ENCODE measurements around the gene SPINK7.

DNA sequence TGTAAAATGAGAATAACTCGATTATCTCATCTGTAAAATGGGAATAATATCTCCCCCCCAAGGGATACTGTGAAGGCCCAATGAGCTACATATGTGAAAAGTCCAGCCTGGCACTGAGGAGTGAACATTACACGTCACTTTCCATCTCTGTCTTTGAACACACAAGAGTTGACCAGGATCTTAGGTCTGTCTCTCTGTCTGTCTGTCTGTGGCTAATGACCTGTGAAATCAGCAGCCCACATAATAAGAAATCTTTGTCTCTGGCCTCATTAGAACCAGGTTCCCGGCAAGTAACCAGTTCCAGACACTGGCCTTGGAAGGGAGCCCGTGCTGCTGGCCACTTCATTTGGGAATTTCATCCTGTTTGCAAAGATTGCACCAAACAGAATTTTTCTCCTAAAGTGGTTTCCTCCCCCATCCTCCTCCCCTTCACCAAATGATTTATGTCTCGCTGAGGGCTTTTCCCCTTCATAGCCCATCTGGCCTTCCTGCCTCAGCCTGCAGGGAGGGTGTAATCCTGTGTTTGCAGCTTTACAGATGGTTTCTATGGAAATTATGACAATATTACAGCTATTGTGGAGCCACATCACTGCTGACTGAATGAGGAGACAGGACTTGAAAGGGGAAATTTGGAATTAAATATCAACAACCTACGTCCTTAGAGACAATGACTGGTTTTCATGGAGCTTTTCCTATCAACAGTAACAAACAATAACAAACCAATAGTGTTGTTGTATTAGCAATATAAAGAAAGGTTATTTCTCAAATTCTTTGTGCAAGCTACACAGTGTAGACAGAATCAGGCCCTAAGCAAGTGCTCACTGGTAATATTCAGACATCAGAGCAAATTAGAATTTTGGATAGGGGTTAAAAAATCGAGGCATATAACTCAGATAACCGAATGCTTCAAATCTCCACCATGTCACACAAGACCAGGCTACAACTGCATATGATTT is 25.8 kb downstream of the DPYSL3 start:
- RRBS, result no CpG with 5 or more reads among the region's 8 CpGs

GRCh38 chr5:147780746-147781433 is 1.6 kb downstream of the JAKMIP2 start:
- RRBS, result no CpG with 5 or more reads among the region's 4 CpGs

DNA sequence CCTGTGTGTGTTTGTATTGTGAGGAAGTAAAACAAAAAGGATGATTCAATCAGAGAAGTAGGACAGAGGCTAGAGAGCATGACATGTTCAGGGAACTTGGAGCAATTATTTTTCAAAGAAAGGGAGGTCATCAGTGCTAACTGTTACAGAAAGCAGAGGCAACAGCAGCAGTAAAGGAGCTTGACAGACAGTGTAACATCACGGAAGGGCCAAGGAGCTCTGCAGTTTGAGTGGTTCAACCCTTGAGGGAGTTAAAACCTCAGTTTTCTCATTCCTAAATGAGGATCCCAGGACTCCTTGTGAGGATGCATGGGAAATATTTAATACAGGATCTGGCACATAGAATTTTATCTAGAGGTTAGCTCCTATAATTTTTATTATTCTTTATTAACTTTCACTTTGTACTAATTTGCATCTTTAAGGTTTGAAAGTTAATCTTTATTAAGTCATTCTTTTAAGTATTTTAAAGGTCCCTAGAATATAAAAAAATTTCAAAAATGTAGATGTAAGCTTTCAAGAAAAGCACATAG is 13.0 kb downstream of the SPINK1 start:
- RRBS, result no CpG with 5 or more reads among the region's 1 CpG

- RRBS, result no CpG with 5 or more reads among the region's 4 CpGs
These were observed 22.4 kb downstream of the SPINK5 start for GRCh38 chr5:148086159-148086632.

GRCh38 chr5:148090423-148091396 is 26.9 kb downstream of the SPINK5 start:
- RRBS, result no CpG with 5 or more reads among the region's 9 CpGs

DNA sequence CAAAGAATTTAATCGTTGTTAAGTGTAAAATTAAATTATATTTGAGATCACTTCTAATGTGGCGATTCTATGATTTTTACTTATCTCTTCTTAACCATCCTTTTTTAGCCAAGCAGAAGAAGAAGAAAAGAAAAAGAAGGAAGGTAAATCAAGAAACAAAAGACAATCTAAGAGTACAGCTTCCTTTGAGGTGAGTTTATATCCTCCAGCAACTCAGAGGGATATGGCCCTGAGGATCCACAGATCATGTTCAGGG is 37.4 kb downstream of the SPINK5 start:
- RRBS, result no CpG with 5 or more reads among the region's 2 CpGs

GRCh38 chr5:148101654-148102023 is 37.9 kb downstream of the SPINK5 start:
- RRBS, result no CpG with 5 or more reads among the region's 5 CpGs

DNA sequence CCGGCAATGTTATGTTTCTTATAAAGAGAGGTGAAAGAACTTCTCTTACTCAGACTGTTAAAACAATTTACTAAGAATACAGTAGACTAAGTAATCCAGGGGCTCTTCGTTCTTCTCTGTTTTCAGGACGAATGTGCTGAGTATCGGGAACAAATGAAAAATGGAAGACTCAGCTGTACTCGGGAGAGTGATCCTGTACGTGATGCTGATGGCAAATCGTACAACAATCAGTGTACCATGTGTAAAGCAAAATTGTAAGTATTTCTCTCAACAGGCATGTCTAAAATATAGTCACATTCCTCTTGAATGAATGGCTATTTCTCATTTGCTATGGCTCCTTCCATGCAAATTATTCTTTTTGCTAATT is 50.1 kb upstream of the SPINK14 start:
- RRBS, result no CpG with 5 or more reads among the region's 7 CpGs

DNA sequence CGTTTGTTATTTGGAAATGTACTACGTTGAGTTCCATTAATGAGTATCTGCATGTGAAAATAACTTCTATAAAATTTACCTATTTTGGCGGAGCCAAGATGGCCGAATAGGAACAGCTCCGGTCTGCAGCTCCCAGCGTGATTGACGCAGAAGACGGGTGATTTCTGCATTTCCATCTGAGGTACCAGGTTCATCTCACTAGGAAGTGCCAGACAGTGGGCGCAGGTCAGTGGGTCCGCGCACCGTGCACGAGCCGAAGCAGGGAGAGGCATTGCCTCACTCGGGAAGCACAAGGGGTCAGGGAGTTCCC is 7.9 kb upstream of the MARCOL start:
- RRBS, result no CpG with 5 or more reads among the region's 15 CpGs

DNA sequence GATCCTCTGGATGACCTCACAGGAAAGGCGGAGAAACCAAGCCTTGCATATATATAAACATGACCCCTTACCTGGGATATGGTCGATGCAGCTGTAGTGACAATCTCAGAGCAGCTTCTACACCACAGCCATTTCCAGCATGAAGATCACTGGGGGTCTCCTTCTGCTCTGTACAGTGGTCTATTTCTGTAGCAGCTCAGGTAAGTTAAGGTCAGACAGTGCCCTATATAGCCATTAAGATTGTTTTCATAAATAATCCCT is at the start of gene SPINK7:
Gene SPINK7, plus strand, starts transcription at position 79 of the 261 bp plus-strand sequence.
- RRBS, result no CpG with 5 or more reads among the region's 2 CpGs

DNA sequence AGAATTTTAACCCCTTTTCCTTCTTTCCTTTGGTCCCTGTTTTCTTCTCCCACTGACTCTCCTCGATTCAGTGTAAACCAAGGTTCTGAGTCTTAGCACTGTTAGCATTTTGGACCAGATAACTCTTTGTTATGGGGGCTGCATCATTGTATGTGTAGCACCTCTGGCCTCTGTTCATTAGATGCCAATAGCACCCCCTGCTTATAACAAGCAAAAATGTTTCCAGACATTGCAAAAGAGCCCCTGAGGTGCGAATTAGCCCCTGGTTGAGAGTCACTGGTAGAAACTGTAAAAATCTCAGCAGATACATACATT is 2.7 kb downstream of the ADRB2 start:
- RRBS, result no CpG with 5 or more reads among the region's 2 CpGs

GRCh38 chr5:148834560-148835045 is 8.2 kb downstream of the ADRB2 start:
- RRBS, result no CpG with 5 or more reads among the region's 4 CpGs

DNA sequence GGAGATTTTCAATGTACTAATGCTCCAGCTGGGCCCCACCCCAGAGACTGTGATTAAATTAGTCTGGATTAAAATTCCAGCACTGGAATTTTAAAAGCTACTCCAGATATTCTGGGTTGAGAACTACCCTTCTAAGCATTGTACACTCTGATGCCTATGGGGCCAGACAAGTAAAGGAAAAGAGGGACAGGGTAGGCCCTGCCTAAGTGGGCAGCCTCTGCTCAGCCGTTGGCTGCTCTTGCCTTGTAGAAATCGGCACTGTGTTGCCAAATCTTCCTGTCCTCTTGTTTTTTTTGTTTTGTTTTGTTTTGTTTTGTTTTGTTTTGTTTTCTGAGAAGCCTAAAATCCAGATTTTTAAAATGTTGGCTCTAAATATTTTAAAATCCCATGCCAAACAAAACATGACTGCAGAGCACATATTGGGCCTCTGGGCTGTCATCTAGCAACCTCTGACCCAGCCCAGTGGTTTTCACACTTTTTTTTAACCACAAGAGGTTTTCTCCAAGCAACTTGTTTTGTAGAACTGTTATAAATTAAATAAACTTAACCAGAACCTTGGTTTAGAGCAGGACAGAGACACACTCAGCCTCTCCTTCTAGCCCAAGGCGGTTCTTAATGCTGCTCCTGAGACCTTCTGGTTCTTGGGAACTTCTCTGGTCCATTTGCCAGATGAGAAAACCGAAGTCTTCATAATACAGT is 29.1 kb downstream of the ADRB2 start:
- RRBS, result no CpG with 5 or more reads among the region's 4 CpGs

GRCh38 chr5:148858442-148859312 is 32.3 kb downstream of the ADRB2 start:
- RRBS, result 71% methylated on average over 3 of the region's 10 CpGs

- RRBS, result no CpG with 5 or more reads among the region's 8 CpGs
These were observed 21.2 kb downstream of the ABLIM3 start for GRCh38 chr5:149162351-149163024.

DNA sequence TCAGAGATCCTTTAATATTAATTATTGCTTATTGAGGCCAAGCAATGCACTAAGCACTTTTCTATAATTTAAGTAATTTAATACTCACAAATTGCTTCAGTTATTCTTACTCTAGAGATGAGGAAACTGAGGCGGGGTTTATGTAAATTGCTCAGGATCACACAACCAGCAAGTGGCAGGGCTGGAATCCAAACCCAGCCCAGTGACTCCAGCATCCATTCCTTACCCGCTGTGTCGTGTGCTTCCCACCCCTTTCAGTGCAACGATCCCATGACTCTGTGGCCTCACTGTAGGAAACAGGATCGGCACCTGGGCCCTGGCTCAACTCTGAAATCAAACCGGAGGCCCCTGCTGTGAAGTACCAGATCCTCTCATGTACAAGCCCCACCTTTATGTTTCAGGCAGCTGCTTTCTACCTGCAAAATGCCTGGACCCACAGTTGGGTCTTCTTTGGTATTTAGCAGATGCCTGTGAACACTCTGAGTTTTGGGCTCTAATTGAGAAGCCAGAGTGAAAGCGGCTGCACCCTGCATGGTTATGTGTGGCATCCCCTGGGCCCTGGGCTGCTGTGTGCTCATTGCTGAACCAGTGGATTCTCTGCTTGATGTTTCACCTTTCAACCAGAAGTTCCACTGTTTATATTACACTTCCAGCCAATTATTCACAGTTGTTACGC is 36.6 kb downstream of the ABLIM3 start:
- RRBS, result no CpG with 5 or more reads among the region's 8 CpGs

DNA sequence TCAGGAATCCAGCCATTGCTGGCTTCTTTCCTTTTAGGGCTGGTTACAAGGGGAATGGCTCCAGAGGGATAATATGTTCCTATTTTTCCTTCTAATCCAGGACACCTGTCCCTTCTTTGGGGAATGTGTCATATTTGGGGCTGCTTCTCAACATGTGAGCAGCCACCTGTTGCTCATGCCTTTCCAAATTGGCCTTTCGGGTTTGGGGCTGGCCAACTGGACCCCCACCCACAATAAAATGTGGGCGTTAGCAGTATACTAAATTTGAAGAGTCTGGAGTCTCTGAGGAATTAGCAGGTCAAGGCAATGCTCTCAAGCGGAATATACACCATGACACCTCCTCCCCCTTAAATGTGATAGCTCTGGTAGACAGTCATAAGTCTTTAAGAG is 42.0 kb upstream of the AFAP1L1 start:
- RRBS, result no CpG with 5 or more reads among the region's 3 CpGs

- RRBS, result no CpG with 5 or more reads among the region's 19 CpGs
These were observed 610 bp downstream of the AFAP1L1 start for GRCh38 chr5:149272270-149272668.

DNA sequence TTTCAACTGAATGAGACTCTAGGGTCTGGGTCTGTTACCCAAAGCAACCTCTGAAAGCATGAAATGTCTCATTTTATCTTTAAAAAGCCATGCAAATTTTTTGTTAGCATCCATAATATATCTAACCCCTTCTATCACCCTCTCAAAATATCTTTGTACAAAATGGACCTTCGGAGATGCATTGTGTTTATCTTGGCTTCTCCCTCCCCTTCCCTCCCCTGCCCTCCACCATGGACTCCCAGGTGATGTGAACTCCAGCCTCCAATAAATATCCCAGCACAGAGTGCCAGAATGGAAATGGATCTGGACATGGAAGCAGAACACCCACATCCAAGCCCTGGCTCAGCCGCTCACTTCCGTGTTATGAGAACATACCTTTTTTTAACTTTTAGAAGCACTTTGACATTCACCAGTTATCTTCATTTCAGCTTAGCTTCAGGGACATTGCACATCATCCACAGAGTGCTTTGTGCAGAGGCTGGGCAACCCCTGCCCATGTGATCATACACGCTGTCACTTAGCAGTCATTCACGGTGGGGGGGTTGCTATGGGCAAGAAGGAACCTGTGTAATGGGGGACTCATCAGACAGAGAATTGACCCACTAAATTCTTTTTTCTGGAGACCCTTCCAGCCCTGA is 9.1 kb downstream of the AFAP1L1 start:
- RRBS, result no CpG with 5 or more reads among the region's 5 CpGs

DNA sequence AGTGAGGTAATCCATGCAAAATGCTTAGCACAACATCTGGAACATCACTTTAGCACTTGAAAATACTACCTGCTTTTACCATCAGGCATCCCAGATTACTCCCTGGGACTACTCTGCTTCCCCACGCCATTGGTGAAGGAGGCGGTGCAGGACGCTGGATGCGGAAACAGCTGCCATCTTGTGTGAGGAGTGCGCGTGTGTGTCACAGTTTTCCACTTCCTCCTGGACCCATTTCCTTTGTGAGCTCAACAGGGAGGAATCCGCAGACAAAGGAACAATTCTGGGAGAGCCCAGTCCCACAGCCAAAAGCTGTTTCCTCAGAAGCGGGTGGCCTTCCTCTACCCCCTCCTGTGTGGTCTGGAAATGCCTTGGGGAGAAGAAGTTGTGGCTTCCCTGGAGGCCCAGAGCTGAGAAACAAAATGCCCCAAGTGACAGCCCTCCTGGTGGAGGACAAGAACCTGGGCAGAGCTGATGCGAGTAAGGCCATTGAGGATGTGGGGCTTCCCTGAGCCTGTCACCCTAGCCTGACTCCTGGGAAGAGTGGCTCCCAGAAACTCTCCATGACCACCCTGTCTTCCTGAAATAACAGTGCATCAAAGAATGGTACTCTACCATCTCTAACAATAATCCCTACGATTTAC is 16.9 kb downstream of the AFAP1L1 start:
- RRBS, result no CpG with 5 or more reads among the region's 10 CpGs

Measured in GM12892 (cell line).